ENCODE data around the genes RPS26, CS and PAN2.

DNA sequence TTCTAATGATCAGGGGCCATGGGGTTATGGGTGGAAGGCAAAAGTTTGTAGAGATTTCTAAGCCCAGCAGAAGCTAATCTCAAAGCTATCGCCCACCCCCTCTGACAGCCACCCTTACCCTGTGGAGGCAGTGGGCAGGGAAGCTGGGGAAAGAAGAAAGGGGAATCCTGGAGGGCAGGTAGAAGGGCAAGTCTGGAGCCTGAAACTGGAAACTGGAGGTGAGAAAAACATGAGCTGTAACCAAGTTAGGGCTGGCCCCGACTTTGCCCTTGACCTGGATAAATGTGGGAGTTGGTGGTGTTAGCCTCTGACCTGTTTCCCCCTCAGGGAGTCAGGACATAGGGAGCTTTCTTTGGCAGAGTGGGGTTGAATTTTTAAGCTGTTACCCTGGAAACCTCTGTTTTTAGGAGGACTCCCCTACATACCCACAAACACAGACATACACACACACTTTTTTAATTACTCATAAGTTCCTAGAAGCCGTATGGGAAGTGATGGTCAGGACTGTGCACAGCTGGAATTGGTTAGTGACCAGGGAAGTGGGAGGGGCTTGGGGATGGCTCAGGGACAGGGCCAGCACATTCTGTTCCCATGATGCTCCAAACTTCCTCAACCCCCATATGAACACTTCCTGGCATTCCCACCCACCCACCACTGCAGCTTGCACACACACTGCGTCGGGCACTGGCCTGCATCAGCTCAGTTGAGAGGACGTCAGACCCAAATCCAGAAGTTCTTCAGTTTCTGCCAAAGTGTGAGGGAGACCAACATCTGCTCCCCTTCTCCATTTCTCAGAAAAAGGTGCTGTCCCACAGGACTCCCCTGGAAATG lies 5.0 kb upstream of the MMP19 start:
- PRO-cap: bidirectional peak, plus-strand start at position 668 of the sequence, minus-strand start at position 439 of the sequence

DNA sequence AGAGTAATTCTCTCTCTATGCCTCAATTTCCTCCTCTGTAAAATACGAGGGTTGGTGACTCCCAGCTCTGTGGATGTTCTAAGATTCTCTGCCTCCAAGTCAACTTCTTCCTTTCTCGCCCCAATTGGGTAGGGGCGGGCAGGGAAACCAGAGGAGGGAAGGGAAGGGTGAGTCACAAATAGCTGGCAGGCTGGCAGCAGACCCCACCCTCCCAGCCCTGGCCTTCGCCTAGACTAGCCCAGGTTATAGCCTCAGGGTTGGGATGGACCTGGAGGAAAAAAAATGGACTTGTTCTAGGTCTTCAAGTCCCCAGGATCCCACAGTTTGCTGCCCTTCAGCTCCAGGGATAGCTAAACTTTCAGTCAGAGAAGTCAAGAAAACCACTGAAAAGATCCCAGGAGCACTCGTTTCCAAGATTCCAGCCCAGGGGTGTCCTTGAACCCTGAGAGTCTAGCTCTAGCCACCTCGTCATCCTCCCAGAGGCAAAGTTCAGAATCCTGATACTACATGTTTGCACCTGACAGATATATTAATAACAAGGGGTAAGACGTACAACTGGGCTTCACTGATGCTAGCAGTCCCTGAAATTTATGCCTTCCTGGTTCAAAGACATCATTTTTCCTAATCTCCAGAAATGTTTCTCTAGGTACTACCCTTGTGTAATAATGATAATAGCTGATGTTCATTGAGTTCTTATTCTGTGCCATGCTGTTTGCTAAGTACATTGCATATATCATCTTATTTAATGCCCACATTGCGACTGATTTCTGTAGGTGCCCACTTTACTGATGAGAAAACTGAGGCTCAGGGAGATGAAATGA lies 2.5 kb downstream of the DGKA start:
- PRO-cap: unidirectional peak, minus-strand start at position 90 of the sequence

DNA sequence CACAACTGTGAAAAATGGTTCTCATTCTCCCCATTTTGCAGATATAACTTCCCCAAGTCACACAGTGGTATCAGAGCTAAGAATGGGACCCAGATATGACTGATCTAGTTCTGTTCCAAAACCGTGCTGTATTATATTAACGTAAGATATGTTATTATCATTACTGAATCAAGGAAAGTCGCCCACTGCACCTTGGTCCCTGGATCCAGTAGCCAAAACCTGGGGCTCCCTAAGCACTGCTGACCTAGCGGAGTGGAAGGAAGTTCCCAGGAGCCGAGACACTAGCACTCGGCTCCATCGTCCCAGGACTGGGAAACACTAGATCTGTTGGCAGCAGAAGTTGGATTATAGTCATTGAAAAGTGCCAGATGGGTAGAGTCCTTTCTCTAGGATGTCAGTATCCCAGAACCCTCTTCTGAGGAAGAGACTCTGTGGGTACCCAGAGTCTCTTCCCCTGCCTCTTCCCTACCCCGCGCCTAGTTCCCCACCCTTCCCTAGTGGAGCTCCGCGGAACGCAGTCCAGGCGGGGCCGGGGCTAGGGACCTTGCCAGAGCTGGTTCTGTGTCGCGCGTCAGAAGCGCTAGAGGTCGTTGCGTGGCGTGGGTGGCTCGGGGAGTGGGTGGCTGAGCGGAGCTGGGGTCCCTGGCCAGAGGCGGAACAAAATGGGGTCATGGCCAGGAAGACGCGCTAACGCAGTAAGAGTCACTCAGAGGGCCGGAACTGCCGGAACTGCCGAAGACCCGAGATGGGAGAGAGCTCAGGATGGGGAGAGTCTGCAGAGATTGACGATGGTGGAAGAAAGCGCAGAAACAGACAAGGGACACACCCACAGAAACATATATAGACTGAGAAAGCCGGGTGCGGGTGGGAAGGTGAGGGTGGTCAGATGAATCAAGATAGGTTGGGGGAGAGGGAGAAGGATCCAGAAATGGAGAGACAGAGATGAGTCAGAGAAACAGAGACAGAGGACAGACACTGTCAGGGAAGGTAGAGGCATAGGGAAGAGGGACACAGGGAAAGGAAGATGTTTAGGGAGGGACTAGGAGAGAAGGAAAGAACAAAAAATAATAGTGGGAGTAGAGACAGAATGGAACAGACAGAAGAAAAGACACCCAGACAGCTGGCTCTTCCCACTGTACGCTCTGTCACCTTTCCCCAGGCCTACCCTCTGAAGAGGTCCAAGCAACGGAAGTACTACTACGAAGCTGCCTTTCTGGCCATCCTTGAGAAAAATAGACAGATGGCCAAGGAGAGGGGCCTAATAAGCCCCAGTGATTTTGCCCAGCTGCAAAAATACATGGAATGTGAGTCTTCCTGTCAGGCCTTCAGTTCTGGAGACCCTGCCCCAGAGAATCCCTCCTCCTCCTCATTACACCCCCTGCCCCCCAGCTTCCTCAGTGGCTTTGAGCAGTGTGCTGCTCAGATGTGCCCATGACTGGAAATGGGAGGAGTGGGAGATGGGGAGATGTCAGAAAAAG lies 4.8 kb downstream of the DGKA start:
- PRO-cap: no peak

- PRO-cap: no peak
These were observed 8.0 kb downstream of the DGKA start for GRCh38 chr12:55938764-55939614.

- PRO-cap: no peak
These were observed 11.0 kb downstream of the DGKA start for GRCh38 chr12:55941708-55942646.

DNA sequence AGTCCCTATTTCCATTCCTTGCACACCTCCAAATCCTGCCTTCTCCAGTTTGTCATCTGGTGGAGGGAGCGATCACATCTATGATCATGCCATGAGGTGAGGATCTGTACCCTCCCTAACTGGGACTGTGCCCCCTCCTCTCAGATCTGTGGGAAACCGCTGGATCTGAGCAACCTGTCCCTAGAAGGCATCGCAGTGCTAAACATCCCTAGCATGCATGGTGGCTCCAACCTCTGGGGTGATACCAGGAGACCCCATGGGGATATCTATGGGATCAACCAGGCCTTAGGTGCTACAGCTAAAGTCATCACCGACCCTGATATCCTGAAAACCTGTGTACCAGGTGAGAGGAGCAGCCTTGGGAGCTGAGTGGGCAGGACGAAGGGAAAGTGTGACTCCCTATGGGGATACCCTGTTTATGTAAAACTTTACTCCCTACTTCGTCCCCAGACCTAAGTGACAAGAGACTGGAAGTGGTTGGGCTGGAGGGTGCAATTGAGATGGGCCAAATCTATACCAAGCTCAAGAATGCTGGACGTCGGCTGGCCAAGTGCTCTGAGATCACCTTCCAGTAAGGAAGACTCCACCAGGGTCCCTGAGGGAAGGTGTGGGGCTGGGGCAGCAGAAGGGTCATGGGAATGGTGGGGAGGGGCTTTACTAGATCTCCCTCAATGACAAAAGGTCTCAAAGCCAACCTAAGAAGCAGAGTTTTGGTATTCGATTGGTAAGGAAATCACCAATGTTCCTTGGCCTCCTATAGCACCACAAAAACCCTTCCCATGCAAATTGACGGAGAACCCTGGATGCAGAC lies 13.0 kb downstream of the PMEL start:
- PRO-cap: no peak

GRCh38 chr12:55973199-55973890 lies 533 bp upstream of the RAB5B start:
- PRO-cap: unidirectional peak, minus-strand start at chr12:55973465; unidirectional peak, minus-strand start at chr12:55973553; unidirectional peak, minus-strand start at chr12:55973663

DNA sequence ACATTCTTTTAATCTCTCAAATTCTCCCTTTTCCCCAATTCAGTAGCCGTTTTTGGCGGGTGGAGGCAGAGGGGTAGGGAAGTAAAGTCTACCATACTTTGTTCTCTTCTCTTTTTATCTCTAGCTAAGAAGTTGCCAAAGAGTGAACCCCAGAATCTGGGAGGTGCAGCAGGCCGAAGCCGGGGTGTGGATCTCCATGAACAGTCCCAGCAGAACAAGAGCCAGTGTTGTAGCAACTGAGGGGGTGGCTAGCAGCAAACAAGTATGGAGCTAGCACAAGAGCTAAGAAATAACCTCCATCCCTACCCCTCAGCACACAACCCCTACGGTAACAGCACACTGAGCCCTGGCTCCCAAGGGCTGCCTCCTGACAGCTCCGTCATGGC lies 5.1 kb upstream of the SUOX start:
- PRO-cap: no peak

- PRO-cap: no peak
These were observed 4.4 kb upstream of the SUOX start for GRCh38 chr12:55992553-55993242.

DNA sequence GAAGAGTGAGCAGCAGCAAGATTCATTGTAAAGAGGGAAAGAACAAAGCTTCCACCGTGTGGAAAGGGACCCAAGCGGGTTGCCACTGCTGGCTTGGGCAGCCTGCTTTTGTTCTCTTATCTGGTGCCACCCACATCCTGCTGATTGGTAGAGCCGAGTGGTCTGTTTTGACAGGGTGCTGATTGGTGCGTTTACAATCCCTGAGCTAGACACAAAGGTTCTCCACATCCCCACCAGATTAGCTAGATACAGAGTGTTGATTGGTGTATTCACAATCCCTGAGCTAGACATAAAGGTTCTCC lies 2.5 kb downstream of the SUOX start:
- PRO-cap: no peak

- PRO-cap: no peak
These were observed 616 bp upstream of the IKZF4 start for GRCh38 chr12:56020202-56020652.

DNA sequence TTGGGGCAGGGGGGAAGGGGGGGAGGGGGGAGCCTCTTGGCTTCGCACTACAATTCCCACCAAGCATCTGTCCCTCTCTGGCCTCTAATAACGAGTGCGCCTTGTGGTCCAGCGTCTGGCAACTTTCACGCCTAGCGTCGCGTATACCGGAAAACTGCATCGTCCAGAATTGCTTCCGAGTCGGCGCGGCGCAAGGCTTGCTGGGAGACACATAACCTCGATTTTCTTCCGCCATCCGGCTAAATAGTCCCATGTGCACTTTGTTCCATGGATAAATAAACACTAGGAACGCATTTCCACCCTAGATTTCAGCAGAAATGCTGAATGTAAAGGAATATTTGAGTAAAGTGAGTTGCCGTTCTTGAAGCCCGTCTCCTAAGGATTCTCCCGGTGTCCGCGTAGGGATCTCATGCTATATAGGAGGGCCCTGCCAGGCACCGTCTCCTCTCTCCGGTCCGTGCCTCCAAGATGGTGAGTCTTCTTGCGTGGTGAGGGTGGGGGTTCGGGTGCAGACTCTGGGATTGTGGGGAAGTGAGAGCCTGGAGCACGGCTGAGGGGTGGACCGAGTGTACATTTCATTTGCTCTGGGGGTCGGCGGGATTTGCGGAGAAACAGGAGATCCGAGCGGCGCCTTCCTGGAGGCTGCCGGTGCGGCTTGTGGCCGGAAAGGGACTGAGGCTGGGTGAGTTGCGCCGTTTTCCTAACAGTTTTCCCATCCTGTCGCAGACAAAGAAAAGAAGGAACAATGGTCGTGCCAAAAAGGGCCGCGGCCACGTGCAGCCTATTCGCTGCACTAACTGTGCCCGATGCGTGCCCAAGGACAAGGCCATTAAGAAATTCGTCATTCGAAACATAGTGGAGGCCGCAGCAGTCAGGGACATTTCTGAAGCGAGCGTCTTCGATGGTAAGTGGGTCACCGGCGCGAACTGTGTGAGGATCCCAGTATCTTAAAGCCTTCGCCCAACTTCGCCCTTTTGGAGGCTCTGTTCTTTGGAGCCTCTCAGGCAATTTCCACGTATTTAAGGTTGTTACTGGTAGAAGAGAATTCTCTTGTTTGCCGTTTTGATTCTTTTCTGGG lies at the start of gene RPS26:
Gene RPS26 (plus strand): TSS at position 220 of the 1,078 bp plus-strand sequence.
- PRO-cap: bidirectional peak, plus-strand start at position 445 of the sequence, minus-strand start at position 126 of the sequence

- PRO-cap: bidirectional peak, plus-strand start at chr12:56104314, minus-strand start at chr12:56104203
These were observed 493 bp upstream of the PA2G4 start for GRCh38 chr12:56103891-56104240.

- PRO-cap: no peak
These were observed 1.1 kb downstream of the MYL6B start for GRCh38 chr12:56153230-56154108.

DNA sequence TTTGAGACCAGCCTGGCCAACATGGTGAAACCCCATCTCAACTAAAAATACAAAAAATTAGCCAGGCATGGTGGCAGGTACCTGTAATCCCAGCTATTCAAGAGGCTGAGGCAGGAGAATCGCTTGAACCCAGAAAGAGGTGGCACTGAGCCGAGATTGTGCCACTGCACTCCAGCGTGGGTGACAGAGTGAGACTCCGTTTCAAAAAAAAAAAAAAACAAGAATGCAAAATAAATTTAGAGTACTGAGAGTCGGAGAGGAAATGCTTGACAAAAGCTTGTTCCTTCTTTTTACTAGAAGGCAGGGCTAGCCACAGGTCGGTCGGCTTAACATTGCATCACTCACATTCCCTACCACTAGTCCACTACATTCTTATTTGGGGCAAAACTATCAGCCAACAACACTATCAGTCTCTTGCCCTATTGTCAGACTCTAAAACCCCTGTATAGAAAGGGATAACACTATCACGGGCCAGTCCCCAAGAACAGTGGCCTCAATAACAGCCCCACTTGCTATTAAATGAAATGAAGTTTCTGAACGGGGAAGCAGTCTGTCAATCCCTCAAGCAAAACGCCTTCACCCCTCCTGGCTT lies 1.1 kb downstream of the RNF41 start:
- PRO-cap: no peak

- PRO-cap: no peak
These were observed 515 bp upstream of the RNF41 start for GRCh38 chr12:56222179-56222694.

DNA sequence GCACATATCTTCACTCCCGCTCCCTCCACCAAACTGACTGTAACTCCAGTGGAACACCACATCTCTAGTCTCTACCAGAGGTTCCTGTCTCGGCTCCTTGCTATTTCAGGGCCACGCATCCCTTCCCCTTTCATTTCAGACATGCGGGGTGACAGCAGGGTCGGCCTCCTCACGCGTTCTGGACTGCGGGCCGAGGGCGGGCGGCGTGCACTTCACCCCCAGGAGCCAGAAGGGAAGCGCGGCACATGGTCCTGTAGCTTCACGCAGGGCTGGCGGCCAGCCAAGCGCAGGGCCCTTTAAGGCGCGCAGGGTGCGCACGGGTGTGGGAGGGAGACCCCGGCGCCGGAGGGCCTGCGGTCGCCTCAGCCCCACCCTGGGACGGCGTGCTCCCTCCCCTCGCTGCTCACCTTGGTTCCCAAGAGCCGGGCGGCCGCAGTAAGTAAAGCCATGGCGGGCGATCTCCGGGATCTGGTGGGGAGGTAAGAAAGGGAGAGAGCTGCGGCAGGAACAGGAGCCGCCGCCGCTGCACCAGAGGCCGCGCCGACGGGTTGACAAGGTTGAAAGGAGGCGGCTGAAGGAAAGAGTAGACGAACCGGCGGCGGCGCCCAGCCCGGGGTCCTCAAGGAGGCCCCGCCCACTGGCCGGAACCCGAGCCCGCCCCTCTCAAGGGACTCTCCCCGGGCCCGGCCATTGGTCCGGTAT lies at the start of gene CS:
Gene CS (minus strand): TSS at position 578 of the 702 bp plus-strand sequence.
- PRO-cap: unidirectional peak, minus-strand start at position 271 of the sequence; bidirectional peak, plus-strand start outside the sequence, minus-strand start at position 621 of the sequence

GRCh38 chr12:56322894-56323736 lies 7.3 kb upstream of the CNPY2 start:
- PRO-cap: no peak

DNA sequence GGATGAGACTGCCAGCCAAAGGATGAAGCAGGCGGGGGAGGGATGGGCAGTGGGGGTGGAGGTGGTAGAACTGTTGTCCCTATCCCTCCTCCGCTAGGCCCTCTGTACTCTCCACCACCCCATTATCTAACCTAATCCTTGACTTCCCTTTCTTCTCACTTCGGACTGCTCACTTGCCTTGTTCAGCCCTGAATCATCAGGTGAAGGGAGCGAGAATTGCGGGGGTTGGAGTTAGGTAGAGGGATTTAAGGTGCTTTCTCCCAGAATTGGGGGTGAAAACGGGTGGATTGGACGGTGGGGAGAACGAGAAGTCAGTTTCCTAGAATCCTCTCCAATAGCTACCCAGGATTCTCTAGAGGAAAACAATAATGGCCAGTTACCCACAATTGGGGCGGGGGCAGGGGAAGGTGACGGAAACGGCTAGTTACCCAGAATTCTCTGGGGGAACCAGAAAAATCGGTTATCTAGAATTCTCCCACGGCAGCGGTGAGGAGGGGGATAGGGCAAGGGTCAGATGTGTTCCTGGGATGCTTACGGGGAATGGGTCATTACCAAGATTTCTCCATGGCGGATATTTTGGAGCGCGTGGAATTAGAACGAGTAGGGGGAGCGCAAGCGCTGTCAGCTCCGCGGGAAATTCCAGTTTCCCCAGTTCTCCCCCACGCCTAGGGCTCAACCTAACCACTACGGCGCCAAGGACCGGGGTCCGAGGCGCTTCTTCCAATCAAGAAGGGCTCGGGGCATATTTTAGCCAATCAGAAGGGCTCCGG lies at the start of gene PAN2:
Gene PAN2 (minus strand): TSS at position 691 of the 770 bp plus-strand sequence.
- PRO-cap: bidirectional peak, plus-strand start outside the sequence, minus-strand start at position 641 of the sequence

DNA sequence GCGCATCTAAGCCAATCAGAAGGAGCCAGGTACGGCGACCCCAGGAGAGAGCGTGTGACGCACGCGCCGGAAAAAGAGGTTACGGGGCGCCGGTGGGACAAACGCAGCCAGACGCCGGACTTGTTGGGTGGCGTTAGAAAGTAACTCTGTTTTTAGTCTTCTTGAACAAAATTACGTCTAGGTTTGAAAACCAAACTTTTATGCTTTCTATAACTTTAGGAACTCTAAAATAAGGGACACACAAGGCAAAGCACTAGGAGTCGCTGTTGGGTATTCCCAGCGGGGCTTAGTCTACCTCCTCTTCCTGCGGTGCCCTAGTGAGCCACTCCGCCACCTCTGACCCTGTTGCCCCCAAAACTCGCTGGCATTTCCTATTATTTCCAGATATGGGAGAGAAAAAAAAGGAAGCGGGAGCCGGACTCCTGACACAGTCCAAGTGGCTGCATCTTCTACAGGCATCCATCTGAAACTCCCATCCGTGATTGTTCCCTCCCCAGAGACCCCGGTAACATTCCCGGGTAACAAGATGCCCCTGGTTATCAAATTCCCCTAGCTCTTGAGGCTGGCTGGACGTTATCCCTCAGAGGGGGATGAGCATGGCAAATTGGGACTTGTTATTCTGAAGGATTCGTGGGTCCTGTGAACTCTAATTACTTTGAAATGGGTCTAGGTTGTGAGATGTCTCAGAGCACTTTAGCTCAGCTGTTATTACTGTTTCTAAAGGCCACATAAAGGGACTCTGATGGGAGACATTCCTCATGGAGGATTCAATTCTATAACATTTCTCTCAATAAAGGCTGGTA lies 481 bp upstream of the PAN2 start:
- PRO-cap: bidirectional peak, plus-strand start at position 100 of the sequence, minus-strand start outside the sequence